AG10803 (cell line): ENCODE data around the genes ZNF470, ZNF543, ZSCAN18 and ERVK3-1.

GRCh38 chr19:55689399-55690215, 14.6 kb downstream of the EPN1 start:
- RRBS, result 91% methylated on average over 6 of the region's 40 CpGs

GRCh38 chr19:55704077-55704922, 29.3 kb downstream of the EPN1 start:
- RRBS, result no CpG with 5 or more reads among the region's 32 CpGs

- RRBS, result no CpG with 5 or more reads among the region's 14 CpGs
These were observed 8.0 kb downstream of the ZNF787 start for GRCh38 chr19:56112997-56113565.

DNA sequence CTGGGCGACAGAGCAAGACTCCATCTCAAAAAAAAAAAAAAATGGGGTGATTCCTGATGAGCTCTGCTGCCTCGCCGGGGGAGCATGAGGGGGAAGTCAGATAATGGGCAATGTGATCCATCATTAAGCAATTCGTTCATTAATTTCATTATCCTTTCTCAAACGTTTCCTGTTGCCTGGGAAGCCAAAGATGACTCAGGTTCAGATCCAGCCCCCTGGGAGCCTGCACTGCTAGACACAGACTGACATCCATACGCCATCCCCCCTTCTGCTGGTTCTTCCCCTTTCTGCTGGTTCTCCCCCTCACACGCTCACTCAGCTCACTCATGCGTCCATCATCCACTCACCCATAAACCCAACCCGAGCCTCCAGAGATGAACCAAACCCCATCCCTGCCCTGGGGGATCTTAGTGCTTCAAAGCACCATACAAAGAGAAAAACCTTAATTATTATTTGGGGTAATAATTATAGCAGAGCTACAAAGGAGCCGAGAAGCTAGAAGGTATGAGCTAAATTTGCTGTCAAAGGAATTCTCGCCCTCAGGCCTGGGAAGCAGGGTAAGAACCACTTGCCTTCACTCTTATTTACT, 7.2 kb upstream of the ZNF444 start:
- RRBS, result no CpG with 5 or more reads among the region's 11 CpGs

DNA sequence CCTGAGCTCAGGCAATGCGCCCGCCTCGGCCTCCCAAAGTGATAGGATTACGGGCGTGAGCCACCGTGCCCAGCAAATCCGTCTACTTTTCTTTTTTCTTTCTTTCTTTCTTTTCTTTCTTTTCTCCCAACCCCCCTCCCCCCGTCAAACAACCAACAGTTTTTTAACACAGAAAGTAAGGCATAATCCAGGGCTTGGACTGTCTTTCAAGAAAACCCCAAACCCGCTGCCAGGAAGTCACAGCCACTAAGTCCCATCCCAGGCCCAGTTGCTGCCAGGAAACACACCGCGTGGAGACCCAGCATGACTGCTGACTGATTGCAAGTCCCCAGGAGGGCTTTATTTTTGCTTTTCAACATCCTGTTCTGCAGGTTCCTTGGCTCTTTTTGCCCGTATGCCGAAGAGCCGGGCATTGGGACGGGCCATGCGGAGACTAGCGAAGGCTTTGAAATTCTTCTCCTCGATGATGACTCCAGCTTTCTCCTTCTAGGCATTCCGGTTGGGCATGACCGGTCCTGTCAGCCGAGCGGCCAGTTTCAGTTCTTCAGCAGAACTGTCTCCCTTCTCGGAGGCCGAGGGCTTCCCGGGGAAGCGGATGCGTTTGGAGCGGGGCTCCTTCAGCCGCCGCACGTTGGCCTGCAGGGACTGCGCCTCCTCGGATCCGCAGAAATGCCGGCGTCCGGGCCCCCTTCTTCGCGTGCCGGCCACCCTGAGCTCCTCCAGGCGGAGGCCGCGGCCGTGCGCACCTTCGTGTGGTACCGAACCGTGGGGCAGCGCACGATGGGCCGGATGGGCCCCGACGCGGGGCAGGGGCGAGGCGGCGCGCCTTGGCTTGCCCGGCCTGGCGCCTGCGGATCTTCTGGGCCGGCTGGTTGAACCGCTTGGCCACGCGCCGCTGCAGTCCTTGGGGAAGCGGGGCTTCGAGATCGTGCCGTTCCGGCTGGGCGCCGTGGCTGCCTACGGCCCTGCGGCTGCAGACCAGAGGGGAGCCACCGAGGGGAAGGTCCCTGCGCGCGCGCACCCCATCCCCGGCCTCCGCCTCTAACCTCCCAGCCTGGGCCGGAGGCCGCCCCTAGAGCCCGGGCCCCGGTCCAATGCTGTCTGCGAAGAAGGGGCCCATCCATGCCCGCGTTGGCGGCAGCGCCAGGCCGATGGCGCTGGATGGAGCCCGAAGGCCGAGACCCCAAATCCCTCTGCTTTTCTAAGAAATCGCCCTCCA, 15.2 kb downstream of the ZSCAN5C start:
- RRBS, result 7% methylated on average over 34 of the region's 96 CpGs

DNA sequence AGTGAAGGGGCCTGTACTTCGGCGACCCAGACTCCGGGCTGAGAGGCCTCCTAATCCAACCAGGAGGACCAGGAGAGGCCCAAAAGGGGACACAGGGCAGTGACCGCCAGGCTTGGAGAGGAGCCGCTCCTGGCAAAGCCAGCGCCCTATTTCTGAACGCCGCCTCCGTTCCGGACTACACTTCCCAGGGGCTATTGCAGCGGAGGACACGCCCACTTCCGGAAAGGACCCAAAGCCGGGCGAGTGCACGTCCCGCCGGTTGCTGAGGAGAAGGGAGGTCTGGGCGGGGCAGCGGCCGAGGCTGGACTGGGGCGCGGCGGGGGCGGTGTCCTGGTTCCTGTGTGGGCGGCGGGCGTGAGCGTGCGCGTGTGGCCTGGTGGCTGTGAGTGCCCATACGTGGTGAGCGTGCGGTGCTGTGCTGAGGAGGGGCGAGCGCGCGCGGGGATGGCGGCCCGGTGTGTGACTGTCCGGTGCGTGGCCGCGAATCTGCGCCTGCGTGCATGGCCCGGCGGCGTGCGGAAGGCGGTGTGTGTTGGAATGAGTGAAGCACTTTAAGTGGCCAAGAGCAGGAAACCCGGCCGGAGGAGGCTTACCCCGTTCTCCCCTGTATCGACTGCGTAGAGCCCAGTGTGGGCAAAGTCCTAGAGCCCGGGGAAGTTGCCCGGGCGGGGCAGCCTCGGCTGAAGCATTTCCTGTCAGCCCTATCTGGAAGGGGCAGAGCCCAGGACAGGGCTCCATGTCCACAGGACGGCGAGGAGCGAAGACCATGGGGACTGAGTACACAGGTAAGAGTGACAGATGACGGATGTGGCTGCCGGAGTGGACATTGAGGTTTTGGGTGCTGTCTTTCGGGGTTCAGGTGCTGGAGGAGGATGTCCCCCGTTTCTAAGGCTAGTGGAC, at the start of gene ZNF470:
Gene ZNF470 (plus strand): TSS at position 215 of the 900 bp plus-strand sequence.
- RRBS, result 3% methylated on average over 19 of the region's 68 CpGs

DNA sequence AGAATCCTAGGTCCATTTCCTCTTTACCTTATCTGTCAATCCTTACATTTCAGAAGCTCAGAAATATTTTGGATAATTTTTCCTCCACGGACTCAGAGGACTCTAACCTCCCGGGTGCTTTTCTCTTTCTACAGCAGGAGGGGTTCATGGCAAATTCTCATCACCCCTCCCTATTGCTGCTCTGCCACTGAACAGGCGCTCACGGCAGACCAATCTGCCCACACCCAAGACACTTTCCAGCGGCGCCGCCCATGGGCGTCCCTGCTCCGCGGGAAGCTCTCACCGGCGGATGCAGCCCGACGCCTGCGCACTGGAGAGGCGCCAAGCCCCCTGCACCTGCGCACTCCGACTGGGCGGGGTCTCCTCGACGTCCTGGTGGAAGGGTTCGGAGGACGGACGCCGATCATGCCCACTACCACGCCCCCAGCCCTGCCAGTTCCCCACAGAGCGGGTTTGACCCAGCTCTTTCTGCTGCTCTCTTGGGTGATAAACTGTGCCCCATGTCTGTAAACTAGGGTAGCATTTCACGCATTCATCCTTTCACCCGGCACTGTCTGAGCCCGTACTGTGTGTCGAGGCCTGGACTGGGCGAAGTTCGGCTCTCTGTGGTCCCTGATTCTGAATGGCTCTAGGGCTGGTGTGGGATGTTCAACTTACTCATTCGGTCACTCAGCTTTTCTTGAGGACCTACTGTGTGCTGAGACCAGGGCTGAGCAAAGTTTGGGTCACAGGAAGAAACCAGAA, 10.7 kb downstream of the ZNF835 start:
- RRBS, result no CpG with 5 or more reads among the region's 34 CpGs

DNA sequence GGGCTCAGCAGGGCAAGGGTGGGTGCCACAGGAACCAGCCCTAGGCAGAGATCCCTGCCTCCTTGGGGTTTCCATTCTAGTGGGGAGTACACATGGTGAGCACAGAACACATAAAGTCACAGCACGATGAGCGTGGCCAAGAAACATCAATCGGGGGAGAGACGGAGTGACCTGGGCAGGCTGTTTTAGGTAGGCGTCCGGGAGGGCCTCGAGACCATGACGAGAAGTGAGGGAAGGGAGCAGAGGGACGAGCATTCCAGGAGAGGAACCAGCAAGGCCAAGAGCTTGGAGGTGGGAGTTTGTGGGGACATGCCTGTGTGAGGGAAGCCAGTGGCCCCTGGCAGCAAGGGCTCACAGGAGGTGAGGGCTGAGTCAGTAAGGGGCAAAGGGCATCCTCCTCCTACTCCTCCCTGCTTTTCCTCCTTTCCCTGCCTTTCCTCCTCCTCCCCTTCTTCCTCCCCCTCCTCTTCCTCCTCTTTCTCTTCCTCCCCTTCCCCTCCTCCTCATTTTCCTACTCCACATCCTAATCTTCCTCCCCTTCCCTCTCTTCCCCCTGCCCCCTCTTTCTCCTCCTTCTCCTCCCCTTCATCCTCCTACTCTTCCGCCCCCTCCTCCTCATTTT, 126.4 kb upstream of the PEG3 start:
- RRBS, result no CpG with 5 or more reads among the region's 10 CpGs

GRCh38 chr19:57193703-57194806, 2.8 kb downstream of the ZNF264 start:
- RRBS, result no CpG with 5 or more reads among the region's 7 CpGs

DNA sequence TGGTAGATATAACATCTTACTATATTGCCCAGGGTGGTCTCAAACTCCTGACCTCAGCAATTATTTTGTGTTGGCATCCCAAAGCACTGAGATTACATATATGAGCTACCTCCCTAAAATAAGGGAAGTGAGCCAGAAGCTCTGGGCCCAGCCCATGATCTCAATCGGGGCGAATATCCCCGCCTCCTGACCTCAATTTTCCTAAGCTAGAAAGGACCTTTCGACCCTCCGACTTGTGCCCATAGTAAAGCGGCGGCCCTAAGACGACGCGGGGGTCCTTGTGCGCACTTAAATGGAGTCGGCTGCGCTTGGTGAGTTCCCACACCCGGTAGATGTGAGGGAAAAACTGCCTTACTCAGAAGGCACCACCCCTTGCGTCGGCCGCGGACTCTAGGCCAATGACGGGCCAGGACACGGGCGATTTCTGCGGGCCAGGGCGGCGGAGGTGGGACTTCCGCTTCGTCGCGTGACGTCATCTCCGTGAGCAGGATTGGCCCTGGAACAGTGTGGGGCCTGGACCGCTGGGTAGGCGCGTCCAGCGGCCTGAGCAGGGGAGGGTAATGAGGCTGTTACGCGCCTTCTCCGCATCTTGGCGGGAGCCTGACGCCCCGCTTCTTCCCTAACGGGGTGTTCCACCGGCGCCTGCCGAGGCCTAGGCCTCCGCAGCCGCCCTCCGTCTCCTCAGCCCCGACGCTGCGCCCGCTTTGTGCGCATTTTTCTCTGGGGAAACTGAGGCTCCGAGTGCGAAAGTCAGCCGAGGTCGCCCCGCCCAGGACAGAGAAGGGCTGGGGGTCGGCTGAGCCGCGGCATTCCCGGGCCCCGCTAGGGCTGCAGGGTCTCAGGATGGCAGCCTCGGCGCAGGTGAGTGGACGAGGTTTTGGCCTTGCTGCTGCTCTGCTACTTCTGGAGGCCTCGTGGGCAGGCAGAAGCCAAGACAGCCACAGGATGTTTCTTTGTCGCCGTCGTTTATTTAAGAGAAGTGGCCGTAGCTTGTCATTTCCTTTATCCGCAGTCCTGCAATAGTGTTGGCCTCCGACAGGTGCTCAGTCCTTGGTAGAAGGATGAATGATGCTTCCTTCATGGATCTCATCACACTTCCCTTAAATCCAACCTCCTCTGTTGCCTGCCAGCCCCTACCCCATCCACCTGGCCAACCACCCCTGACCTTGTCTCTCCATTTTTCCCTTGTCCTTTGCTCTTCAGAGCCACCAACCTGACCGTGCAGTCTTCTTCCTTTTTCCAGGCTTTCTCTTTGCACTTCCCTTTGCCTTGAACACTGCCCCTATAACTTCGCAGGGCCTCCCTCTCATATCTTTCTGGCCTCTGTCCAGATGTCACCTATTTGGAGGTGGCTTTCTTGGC, at the start of gene ZNF543:
Gene ZNF543 (plus strand): TSS at position 462 of the 1,362 bp plus-strand sequence.
- RRBS, result no CpG with 5 or more reads among the region's 74 CpGs

DNA sequence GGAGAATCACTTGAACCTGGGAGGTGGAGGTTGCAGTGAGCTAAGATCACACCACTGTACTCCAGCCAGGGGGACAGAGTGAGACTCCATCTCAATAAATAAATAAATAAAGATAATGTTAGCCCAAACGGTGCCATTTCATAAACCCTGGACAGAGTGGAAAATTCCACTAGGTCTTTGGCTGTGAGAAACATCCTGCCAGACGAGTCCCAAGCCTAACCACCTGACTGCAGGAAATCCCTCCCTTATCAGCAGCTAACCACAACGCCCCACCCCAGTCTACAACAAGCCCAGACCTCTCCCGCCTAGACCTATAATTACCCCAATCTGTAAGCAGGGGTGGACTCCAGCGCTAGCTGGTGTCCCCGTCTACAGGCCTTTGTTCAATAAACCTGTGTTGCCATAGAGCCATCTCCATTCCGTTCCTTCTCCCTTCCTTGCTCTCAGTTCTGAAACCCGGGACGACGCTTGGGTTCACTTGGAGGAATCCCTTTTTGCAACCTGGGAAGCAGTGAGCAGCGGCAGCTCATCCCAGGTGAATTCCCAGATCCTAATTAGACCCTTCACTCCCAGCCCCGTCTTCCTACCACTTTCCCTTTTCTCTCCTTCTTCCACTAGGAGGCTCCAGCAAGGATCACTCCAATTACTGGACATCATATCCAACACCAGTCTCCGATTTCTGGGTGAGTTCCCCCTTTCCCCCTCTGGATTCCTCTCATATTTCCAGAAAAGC, 17.4 kb upstream of the ZSCAN4 start:
- RRBS, result no CpG with 5 or more reads among the region's 13 CpGs

DNA sequence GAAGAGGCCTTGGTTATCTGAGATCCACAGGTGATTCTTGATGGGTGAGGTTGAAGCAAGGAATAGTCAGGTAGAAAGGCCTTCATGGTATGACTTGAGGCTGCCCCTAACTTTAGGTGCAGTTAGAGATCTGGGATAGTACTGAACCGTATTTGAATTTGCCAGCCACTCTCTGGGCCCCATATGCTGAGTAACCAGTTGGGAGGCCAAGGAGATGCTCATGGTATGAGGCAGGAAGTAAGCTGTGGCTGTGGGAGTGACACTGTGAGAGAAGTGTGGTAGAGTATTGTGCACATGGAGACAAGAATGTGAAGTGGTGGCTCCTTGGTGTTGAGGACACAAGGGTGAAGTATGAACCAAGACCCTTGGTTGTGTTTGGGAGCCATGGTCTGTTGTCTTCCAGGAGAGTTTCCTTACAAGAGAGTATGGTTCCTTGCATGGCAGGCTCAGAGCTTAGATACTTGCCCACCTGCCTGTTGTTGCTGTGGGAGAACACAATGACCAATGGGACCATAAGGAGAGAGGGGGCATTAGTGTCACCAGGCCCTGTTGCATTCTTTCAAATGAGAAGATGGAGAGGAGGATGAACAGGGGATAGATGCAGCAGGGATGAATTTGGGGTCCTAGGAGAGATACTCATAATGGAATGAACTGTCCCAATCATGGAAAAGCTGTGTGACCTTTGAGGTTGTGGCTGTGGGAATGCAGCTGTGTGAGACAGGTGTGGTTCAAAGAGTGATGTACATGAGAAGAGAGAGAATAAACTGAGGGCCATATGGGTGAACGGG, 2.5 kb downstream of the ZNF551 start:
- RRBS, result no CpG with 5 or more reads among the region's 2 CpGs

GRCh38 chr19:57788358-57789088, 19.0 kb downstream of the ZNF586 start:
- RRBS, result no CpG with 5 or more reads among the region's 6 CpGs

- RRBS, result 87% methylated on average over 7 of the region's 18 CpGs
These were observed 8.3 kb downstream of the ZSCAN18 start for GRCh38 chr19:58089698-58090257.

- RRBS, result 4% methylated on average over 26 of the region's 51 CpGs
These were observed at the start of gene ZSCAN18 for GRCh38 chr19:58097387-58098327. TSS of gene ZSCAN18 (minus strand) at chr19:58098231.

DNA sequence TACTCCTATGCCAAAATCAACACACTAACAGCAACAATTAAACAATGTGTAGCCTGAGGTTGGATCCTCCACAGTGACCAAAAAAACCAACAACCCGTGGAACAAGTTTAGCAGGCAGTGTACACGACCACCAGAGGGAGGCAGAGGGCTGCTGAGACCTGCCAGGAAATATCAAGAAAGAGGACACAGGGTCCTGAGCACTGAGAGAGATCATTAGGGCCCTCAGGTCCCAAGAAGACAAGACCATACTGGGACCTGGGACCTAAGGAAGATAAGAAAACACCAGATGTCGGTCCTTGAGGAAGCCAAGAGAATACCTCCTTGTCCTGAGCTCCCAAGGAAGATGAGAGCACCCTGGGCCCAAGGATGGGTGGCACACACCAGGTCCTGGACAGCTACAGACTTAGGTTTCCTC, 895 bp upstream of the ZNF274 start:
- RRBS, result no CpG with 5 or more reads among the region's 3 CpGs

DNA sequence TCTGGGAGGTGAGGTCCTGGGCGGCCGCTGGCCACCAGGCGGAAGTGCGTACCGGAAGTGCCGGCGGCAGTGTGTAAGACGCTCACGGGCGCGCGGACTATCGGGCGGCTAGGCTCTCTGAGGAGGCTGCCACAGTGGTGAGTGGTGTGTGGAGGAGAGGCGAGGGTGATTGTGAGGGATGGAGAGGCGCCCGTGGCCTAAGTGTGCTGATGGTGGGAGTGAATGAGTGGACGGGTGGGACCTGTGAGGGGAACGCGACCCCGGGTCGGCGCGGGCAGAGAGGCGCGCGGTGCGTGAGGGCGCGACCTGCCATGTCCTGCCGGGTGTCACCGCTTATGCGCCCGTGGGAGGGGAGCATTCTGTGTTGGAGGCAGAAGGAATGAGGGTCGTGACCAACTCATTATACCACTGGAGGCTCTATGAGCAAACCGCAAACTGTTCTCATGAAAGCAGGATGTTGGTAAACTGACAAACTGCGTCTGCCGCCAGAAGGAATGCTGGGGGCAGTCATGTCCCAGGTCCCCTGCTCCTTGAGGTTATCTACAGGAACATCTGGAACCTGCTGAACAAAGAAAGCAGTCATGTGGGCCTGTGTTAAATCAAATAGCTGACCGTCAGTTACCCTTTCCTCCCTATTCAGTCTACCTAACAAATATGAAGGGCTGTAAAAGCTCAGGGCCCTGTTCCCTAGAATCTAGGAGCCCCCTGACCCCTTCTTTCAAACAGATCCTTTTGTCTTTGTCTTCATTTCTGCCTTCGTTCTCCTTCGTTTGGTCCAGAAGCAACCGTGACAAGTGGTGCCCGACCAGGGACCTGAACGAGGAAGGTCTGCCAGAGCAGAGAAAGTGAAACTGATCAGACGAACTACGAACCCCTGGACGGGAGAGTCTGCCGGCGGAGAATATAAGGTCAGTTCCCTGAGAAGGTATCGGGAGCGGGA, at the start of gene ERVK3-1:
Gene ERVK3-1 (plus strand): TSS at position 69 of the 940 bp plus-strand sequence.
- RRBS, result 2% methylated on average over 5 of the region's 51 CpGs

DNA sequence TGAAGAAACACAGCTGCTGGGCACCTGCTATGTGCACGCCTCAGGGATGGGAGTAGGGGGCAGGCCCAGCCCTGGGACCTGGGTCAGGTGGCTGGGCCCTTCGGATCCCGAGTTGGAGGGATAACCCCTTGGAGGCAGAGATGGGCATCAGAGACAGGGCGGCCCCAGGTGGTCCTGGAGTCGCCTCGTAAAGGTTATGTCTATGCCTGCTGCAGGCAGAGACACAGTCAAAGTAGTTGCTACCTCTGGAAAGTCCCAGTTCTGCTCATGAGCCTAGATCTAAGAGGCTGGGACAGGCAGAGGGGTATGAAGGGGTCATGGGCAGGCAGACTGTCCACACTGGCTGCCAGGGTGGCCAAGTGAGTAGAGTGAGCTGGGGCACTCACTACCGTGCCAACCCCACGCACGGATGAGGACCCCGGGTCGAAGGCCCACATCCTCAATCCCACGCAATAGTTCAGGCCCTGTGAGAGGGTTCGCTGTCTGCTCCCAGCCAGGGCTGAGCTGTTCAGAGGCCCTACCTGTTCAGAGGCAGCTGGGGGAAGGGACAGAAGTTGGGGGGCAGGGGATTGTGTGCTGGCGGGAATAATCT, 1.3 kb upstream of the RPS5 start:
- RRBS, result no CpG with 5 or more reads among the region's 14 CpGs

GRCh38 chr19:58396048-58396751, 744 bp downstream of the RNF225 start:
- RRBS, result 13% methylated on average over 58 of the region's 90 CpGs

DNA sequence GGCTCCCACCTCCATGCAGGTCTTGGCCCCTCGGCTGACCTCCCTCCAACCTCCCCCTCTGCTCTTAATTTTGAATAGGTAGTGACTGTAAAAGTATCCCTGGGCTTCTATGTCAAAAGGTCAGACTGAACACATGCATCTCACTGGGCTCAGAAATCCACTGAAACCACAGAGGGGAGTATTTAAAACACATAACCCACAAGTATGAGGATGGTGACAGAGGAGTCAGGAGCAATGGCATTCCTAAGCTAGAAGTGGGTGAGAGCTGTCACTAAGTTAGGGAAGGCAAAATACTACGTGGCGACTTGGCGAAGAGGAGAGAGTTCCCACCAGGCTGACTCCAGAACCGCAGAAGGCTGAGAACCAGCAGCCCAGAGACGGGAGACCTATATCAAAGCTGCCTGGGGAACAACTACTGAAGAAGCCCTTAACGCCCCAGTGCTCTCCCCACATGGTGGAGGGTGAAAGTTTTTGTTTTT, 1.5 kb upstream of the ZNF446 start:
- RRBS, result no CpG with 5 or more reads among the region's 7 CpGs